Panc1 (cell line): Measurements from ENCODE around the genes SLC2A6, ADAMTSL2 and RXRA.

DNA sequence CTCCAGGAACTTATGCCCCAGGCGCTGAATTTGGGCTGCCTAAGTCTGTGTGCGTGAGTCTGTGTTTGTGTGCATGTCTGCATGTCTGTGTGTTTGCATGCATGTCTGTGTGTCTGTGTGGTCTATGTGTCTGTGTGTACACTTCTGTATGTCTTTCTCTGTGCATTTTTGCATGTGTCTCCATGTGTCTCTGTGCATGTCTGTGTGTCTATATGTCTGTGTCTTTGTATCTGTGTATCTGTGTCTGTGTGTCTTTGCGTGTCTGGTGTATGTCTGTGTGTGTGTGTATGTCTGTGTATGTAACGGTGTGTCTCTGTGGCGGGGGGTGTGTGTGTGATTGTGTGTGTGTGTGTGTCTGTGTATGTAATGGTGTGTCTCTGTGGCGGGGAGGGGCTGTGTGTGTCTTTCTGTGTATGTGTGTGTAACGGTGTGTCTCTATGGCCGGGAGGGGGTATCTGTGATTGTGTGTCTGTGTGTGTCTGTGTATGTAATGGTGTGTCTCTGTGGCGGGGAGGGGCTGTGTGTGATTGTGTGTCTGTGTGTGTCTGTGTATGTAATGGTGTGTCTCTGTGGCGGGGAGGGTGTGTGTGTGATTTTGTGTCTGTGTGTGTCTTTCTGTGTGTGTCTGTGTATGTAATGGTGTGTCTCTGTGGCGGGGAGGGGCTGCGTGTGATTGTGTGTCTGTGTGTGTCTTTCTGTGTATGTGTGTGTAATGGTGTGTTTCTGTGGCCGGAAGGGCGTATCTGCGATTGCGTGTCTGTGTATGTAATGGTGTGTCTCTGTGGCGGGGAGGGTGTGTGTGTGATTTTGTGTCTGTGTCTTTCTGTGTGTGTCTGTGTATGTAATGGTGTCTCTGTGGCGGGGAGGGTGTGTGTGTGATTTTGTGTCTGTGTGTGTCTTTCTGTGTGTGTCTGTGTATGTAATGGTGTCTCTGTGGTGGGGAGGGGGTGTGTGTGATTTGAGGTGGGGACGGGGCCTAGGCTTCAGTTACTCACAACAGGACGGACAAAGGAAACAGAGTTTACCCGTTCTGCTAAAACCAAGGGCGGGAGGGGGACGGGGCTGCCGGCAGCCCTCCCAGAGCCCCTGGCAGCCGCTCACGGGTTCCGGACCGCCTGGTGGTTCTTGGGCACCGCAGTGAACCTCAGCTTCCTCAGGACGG, 45.9 kb upstream of the OBP2B start:
- RRBS, 2 experiments = 79 to 80% methylated on average over 4 of the region's 30 CpGs

- RRBS, 2 experiments = 3% methylated on average over 3 of the region's 20 CpGs; no CpG with 5 or more reads in 1 of the 2 experiments
These were observed 504 bp downstream of the SLC2A6 start for GRCh38 chr9:133478292-133478897.

DNA sequence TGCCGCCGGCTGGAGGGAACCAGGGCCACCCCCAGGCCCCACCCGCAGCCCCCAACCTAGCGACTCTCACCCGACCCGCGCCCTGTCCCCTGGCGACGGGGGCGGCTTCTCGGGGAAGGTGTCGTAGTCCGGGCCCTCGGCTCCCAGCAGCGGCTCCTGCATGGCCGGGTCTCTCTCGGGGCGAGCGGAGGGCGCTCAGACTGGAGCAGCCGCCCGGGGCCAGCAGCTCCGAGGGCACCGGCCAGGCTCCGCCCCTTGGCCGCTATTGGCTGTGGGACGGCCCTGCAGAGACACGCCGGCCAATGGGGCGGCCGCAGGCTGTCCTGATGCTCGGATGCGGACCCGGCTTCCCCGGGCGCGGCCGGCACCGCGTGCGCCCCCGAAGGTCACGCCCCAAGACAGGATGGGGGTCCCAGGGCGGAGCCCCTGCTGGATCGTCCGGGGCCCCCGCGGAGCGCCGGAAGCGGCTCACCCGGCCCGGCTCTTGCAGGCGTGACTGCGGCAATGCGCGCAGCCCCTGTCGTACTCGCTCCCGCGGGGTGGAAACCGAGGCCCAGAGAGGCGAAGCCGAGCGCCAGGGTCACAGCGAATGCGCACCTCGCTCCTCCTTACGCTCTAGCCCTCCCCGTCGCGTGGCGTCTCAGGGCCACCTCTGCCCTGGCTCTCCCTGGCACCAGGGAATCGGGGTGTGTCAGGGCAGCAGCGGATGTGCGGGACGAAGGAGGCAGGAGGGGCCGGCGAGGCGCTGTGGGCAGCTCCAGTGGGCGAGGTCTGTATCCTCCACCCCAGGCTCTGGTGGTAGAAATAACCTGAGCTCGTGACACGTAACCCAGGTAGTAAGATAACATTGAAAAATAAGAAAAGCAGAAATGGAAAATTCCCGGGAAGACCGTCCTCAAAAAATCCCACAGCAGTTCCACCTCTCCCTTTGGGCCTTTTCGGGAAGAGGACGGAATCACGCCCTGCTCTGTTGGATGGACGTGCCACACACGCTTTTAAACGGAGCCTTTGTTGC, at the start of gene SLC2A6:
TSS of gene SLC2A6 (minus strand) at position 202 of the 1,015 bp plus-strand sequence.
- RRBS, 2 experiments = 1 to 7% methylated on average over 30 to 31 of the region's 91 CpGs

DNA sequence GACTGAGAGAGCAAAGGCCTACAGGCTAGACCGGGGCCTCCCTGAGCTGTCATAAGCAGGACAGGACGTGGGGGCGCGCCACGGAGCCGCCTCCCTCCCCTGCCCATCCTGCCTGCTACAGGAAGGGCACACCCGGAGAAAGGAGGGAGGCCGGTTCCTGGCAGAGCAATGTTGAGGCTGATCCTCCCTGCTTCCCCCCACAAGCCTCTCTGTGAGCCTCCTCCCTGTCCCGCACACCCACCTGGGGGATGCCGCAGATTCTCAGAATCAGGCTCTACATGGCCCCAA, 9.0 kb upstream of the SLC2A6 start:
- RRBS, 2 experiments = 49 to 100% methylated on average over 1 to 2 of the region's 10 CpGs

- RRBS, 2 experiments = 63 to 66% methylated on average over 28 to 29 of the region's 52 CpGs
These were observed at the start of gene ADAMTSL2 for GRCh38 chr9:133534368-133534950. ADAMTSL2 (plus strand) TSS chr9:133534704.

DNA sequence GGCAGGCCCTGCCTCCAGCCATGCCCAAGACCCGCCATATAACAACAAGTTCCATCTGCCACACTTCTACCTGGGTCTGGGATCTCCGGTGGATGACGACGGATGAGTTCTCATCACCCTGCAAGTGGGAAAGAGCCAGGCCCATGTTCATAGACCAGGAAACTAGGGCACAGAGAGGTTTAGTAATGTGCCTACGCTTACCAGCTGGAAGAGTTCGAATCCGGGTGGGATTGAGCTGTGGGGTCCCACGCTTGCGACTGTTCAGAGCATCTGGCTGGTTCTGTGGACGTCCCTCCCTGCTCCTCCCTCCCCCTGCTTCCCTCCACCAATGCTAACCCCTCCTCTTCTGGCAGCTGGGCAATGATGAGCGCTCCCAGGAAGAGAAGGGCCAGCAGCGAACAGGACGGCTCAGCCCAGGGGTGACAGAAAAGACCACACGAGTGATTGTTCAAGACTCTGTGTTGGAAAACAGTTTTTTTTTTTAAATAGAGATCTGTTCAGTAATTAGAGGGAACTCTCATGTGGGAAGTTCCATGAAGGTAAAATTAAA, 7.0 kb downstream of the FAM163B start:
- RRBS, 2 experiments = 89% methylated on average over 3 of the region's 14 CpGs; no CpG with 5 or more reads in 1 of the 2 experiments

- RRBS, 2 experiments = 16 to 61% methylated on average over 4 to 7 of the region's 15 CpGs
These were observed 40.3 kb downstream of the DBH start for GRCh38 chr9:133676398-133676931.

DNA sequence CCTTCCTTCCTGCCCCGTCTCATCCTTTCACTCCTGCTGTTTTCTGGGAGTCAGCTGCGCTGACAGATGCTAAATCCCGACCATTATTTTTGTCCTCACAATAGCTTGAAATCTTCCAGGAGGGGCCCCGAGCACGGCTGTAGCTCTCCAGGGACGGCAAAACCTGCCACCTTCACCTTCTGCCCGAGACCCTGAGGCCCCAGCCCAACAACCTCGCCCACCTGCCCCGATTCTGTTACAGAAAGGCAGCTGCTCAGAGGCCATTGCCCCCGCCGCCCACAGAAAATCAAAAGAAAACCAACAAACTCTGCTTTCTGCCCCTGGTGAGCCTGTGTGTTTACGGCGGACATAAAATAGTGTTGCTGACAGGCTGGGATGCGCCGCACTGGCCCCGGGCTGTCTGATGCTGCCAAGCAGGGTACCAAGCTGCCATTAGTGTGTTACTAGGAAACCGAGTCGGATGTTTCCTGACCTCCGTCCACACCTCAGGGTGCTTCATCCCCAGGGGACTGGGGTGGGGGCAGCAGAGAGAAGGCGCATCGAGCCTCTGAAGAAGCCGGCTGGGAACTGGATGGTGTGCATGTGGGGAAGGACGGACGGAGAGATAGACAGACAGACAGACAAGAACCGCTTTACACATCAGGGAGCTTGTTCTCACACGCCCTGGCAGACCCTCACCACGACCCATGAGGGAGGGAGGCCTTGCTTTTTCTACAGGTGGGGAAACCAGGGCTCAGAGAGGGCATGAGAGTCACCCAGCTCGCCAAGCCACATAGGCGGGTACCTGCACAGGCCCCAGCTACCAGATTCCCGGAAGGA, 83.9 kb upstream of the SARDH start:
- RRBS, 2 experiments = no CpG with 5 or more reads among the region's 30 CpGs

- RRBS, 2 experiments = no CpG with 5 or more reads among the region's 30 CpGs
These were observed 110.2 kb downstream of the VAV2 start for GRCh38 chr9:133881682-133882651.

- RRBS, 2 experiments = no CpG with 5 or more reads among the region's 12 CpGs
These were observed 99.7 kb downstream of the VAV2 start for GRCh38 chr9:133892449-133892881.

DNA sequence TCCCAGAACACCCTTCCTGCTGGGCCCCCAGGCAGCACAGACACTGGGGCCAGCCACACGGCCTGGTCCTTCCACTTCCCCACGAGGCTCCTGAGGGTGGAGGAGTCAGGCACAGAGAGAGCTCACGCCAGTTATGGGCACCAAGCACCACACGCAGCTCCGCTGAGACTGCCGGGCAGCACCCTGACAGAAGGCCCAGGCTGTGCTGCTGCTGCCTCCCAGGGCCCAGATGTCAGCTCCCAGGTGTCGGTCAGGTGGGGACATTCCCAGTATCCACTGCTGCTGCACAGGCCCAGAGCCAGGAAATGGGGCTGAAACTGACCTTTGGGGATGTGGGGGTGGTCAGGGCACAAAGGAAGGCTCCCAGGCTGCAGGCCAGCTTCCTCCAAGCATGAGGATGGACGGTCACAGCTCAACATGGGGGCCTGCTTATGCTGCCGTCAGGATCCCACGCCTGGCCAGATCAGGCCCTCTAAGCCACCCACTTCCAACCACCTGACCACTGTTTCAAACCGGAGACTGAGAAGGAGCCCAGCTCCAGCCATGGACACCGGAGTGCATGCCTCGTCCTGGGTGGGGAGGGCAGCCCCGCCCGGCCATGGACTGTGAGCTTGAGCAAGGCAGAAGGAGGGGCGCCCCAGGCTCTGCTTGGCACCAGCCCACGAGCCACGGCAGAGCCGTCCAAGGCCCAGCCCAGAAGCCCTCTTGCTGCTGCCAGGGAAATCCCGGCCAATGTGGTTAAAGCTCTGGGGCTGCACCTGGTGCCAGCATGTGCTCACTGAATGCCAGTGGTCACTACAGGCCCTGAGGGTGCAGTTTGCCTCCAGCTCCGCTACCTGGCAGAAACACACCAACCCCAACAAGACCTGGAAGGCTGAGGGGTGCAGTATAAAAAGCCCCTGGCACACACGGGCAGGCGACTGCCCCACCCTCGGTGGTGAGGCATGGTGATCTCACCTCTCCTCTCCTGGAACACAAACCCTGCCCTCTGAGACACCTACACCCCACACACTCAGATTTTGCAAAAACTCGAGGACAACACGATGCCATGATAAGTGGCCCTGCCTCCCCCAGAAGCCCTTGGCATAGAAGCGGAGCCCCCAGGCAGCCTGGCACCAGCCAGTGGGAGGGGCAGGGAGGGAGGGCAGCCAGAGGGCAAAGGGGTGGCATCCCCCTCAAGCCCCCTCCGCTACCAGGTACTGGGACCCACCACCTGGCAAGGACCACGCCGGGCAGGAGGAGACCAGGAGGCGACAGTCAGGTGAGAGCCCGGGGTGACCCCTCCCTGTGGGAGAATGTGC, 11.9 kb downstream of the BRD3 start:
- RRBS, 2 experiments = 68 to 78% methylated on average over 4 of the region's 32 CpGs

DNA sequence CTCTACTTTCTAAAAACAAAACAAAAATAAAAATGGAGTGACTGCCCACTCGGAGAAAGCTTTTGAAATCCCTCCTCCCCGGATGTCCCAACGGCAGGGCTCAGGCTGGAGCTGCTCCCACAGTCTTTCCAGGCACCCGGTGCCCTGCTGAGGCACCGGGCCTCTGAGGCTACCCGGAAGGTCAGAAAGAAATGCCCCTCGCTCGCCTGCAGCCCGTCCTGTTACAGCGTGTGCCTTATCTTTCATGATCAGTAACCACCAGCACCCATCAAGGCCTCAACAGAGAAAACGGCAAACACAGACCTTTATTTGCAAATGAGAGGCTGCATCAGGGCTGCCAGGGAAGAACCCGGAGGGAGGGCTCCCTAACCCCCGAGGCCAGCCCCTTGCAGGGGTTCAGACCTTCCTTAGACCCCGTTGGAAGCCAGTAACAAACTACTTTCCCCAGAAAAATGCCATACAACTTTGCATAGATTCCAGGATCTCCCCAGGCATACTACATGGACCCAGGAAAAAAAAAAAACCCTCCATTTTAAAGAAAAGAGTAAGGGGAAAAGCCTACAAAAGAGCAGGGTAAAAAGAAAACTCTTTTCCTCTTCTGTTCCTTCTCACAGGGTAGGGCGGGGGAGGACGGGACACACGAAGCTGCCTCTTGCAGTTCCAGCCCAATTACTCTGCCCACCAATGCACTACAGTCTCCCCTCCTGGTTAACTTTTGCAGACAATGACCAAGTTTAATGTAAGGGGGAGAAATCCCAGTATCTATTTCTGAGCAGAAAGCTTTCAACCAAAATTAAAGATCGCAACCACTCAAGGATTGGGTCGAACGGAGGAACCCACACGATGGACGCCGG, 1.5 kb downstream of the BRD3 start:
- RRBS, 2 experiments = 2 to 16% methylated on average over 3 of the region's 23 CpGs

- RRBS, 2 experiments = 14 to 48% methylated on average over 1 to 2 of the region's 12 CpGs
These were observed 1.2 kb upstream of the WDR5 start for GRCh38 chr9:134134608-134135061.

- RRBS, 2 experiments = 100% methylated on average over 3 of the region's 22 CpGs; no CpG with 5 or more reads in 1 of the 2 experiments
These were observed 22.1 kb downstream of the WDR5 start for GRCh38 chr9:134157899-134158527.

DNA sequence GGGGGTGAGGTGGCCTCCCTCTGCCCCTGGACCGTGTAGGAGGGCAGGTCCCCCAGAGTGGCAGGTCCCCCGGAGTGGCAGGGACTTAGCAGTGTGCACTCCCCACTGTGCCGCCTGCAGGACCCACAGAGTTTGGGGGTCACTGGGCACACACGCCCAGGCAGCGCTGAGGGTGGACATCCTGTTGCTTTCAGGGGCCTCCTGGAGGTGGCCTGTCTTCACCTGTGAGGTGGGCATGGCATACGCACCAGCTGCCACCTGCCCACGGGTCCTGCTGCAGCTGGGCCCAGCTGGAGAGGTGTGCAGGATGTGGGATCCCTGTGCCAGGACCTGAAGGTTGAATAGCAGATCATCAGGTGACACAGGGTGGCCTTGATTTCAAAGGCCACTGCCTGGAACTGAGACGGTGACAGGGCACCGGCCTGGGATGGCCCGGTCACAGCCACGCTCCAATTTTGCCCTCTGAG, 45.5 kb downstream of the WDR5 start:
- RRBS, 2 experiments = no CpG with 5 or more reads among the region's 11 CpGs

GRCh38 chr9:134325794-134326721, at the start of gene RXRA:
RXRA (plus strand) TSS chr9:134326455.
- RRBS, 2 experiments = 1 to 4% methylated on average over 91 to 95 of the region's 158 CpGs

DNA sequence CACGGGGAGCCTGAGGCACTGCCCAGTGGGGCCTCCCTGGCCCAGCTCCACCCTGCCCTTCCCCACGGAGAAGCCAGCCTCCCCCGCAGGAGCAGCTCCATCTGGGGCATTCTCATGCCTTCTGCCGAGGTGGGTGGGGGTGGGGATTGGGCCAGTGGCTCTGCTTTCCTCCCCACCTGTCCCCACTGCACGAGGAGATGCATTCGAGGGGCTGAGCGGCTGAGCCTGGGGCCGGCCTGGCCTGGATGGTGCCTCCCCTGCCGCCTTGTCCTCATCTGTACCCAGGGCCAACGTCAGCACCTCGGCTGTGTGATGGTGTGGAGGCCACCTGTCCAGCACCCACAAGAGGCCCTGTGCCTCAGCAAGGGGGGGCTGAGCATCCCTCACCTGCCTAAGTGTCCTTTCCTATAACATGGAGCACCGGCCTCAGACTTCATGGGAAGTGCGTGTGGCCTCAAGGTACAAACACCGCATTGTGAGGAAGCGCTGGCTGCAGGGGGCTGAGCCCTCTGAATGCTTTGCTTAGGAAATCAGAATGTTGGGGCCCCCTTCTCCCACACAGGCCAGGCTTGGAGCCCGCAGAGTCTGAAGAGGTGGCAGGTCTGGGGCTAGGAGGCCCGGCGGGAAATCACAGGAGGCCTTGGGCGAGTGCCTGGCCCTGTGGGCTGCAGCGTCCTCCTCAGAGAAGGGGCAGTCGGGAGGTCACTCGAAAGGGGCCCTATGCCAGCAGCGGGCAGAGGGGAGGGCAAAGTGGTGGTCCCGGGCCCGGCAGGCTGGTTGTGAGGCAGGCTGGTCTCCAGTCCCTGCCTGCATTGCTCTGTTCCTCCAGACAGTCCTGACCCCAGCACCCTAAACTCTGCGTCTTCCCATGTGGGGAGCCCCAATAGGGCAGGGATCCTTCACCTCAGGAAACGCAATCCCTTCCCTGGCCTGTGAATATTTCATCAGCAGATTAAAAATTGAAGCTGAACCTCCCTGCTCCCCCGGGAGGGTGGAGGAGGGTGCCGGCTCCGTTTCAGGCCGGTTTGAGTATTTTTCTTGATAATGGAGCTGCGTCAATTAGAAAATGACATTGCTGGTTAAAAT, 24.7 kb downstream of the RXRA start:
- RRBS, 2 experiments = no CpG with 5 or more reads among the region's 32 CpGs

DNA sequence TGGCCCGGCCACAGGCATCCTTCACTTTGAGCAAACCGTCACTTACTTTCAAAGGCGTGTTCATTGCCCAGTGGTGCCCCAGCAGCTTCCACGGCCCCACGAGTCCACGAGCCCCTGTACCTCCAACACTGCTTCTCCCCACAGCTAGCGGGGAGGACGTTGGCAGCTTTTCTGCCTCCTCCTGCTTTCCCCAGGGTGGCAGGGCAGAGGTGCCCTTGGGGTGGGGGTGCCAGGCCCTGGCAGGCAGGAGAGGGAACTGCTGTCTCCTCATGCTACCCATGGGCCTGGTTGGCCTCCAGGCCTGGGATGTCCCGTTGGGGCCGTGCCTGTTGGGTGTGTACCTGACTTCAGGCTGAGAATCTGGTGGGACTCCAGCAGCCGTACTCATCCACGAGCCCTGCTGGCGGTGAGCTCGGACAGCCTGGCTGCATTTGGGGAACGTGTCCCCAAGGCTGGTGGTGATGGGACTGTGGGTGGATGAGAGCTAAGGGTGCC, 27.3 kb downstream of the RXRA start:
- RRBS, 2 experiments = no CpG with 5 or more reads among the region's 15 CpGs

DNA sequence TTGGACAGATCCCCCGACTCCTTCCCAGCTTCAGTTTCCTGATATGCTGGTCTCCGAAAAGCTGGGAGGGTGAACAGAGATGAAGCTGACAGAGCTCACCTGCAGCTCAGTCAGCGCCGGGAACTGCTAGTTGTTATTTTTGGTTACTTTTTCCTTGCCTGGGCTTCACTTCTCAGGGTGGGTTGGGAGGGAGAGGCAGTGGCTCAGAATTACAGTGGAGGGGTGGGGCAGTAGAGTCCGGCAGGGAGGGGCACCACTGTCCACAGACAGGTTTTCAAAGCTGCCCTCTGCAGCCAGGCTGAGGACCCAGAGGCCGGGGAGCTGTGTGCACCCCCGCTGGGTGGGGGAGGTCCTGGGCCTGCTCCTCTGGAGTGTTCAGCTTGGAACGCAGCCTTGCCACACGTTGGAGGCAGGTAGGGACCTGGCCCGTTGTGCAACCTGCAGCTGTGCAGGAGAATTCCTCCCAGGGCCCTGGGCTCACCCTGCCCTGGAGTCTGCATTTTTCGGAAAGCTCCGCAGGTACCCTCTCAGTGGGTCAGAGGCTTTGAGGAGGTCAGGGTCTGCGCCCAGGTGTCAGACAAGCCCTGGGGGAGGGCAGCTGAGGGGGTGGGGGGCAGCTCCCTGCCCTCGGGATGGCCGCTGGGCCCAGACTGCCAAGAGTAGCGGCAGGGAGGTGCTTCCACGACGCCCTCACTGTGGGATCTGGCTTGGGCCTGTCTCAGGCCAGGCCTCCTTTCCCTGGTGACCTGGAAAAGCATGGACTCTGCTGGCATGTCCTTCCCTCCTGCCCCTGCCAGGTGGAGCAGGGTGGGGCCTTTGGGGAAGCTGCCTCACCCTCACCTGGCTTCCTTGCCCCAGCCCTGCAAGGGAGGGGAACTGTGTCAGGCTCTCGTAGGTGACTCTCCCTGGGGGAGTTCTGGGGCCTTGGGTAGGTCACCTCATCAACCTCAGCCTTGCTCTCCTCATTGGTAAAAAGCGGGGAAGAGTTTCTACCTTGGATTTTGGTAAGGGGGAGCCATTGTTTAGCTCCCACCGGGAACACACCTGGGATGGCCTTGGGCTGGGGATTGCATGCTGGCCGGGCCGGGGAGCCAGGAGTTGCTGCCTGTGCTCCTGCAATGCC, 29.5 kb downstream of the RXRA start:
- RRBS, 2 experiments = 70 to 81% methylated on average over 3 of the region's 23 CpGs

GRCh38 chr9:134357560-134358458, 31.6 kb downstream of the RXRA start:
- RRBS, 2 experiments = no CpG with 5 or more reads among the region's 26 CpGs